ENCODE results near the gene APOL4.

- RRBS, result no CpG with 5 or more reads among the region's 3 CpGs
CAGE:
- cytosol, long polyA plus RNA, result no peak
- long polyA plus RNA, result no peak
- nucleus, long polyA plus RNA, result no peak
These were observed 316.2 kb upstream of the LARGE1 start for GRCh38 chr22:34236540-34236870.

GRCh38 chr22:35314167-35314582, 14.5 kb downstream of the TOM1 start:
- RRBS, result no CpG with 5 or more reads among the region's 8 CpGs
CAGE:
- cytosol, long polyA plus RNA, result no peak
- long polyA plus RNA, result no peak
- nucleus, long polyA plus RNA, result no peak

- RRBS, result no CpG with 5 or more reads among the region's 8 CpGs
CAGE:
- cytosol, long polyA plus RNA, result no peak
- long polyA plus RNA, result no peak
- nucleus, long polyA plus RNA, result no peak
These were observed 32.1 kb upstream of the HMOX1 start for GRCh38 chr22:35348477-35349451.

DNA sequence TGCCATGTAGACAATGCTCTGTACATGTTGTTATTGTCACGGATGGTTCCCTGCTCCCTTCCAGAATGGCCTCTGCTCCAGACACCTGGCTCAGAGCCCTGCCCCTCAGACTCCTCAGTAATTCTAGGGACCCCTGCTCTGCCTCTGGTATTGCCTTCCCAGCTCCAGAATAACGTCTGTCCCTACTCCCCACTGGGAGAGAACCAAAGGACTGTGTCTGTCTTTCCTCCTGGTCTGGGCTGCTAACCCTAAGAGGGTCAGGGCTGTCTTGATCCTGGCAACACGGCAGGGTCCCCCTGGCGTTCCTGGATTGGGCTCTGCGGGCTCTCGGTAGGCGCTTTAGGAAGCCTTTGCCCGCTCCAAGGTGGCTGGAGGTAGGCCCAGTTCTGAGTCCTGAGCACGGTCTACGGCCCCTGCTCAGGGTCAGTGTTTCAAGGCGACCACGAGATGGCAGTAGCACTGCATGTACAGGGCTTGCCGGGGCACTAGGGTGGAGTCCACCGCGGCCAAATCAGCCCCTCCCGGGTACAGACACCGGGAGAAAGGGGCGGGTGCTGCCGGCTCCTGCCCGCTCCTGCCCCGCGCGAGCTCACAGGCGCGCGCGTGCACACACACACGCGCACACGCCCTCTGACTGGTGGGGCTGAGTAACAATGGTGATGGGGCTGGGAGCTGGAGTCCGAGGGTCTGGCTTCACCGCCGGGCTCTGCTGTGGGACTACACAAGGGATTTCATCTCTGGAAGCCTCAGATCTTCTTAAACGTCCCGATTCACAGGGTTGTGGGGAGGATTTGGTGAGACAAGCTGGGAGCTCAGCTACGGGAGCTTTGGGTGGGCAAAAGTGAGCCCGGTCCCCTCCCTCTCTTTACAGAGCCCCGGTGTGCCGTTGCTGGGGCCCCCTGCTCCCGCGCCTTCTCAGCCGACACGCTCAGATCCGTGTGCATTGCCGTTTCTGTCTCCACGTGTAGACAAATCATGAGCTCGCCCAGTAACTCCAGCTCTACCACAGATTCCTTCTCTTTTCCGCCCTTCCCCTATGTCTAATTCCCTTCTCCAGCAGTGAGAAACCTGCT, 30.1 kb upstream of the HMOX1 start:
- RRBS, result 3% methylated on average over 4 of the region's 48 CpGs
CAGE:
- cytosol, long polyA plus RNA, result no peak
- long polyA plus RNA, result no peak
- nucleus, long polyA plus RNA, result no peak

GRCh38 chr22:35375090-35375495, 5.8 kb upstream of the HMOX1 start:
- RRBS, result no CpG with 5 or more reads among the region's 2 CpGs
CAGE:
- cytosol, long polyA plus RNA, result no peak
- long polyA plus RNA, result no peak
- nucleus, long polyA plus RNA, result no peak

- RRBS, result 96% methylated on average over 3 of the region's 22 CpGs
CAGE:
- cytosol, long polyA plus RNA, result no peak
- long polyA plus RNA, result no peak
- nucleus, long polyA plus RNA, result no peak
These were observed 46.3 kb downstream of the MCM5 start for GRCh38 chr22:35445937-35446965.

GRCh38 chr22:35467515-35468134, 67.7 kb downstream of the MCM5 start:
- RRBS, result no CpG with 5 or more reads among the region's 10 CpGs
CAGE:
- cytosol, long polyA plus RNA, result no peak
- long polyA plus RNA, result no peak
- nucleus, long polyA plus RNA, result no peak

- RRBS, result no CpG with 5 or more reads among the region's 6 CpGs
CAGE:
- cytosol, long polyA plus RNA, result no peak
- long polyA plus RNA, result no peak
- nucleus, long polyA plus RNA, result no peak
These were observed 42.5 kb upstream of the RASD2 start for GRCh38 chr22:35498209-35498476.

- RRBS, result no CpG with 5 or more reads among the region's 11 CpGs
CAGE:
- cytosol, long polyA plus RNA, result no peak
- long polyA plus RNA, result no peak
- nucleus, long polyA plus RNA, result no peak
These were observed 29.6 kb downstream of the MB start for GRCh38 chr22:35587298-35588146.

GRCh38 chr22:35630303-35630931, 13.3 kb upstream of the MB start:
- RRBS, result no CpG with 5 or more reads among the region's 9 CpGs
CAGE:
- cytosol, long polyA plus RNA, result no peak
- long polyA plus RNA, result no peak
- nucleus, long polyA plus RNA, result no peak

CAGE:
- cytosol, long polyA plus RNA, result no peak
- long polyA plus RNA, result no peak
- nucleus, long polyA plus RNA, result no peak
These were observed 43.3 kb downstream of the APOL5 start for GRCh38 chr22:35761040-35761367.

- RRBS, result no CpG with 5 or more reads among the region's 7 CpGs
CAGE:
- cytosol, long polyA plus RNA, result no peak
- long polyA plus RNA, result no peak
- nucleus, long polyA plus RNA, result no peak
These were observed 49.2 kb downstream of the APOL5 start for GRCh38 chr22:35766719-35767369.

DNA sequence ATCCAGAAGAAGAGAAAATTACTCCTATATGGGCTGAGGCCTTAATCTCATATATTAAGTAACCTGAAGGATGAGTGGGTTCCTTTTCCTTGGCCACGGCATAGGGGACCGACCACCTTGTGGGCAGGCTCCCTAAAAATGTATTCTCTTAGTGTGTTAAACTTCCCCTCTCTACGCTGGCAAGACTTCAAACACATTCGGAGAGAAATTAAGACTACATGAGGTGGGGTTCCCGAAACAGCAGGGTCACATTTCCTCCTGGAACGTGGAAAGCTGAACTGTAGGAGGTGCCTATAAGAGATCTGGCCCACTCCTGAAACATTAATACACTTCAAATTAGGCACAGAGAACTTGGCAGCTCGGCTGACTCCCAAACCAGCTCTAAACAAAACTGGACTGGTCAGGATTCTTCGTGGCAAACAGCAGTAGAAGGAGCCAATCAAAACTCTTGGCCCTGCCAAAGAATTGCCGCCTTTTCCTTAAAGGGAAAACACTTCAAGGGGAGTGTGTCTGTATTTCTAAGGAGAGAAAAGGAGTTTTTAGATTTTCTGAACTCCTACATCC, 54.8 kb downstream of the RBFOX2 start:
- RRBS, result no CpG with 5 or more reads among the region's 9 CpGs
CAGE:
- cytosol, long polyA plus RNA, result no peak
- long polyA plus RNA, result no peak
- nucleus, long polyA plus RNA, result no peak

DNA sequence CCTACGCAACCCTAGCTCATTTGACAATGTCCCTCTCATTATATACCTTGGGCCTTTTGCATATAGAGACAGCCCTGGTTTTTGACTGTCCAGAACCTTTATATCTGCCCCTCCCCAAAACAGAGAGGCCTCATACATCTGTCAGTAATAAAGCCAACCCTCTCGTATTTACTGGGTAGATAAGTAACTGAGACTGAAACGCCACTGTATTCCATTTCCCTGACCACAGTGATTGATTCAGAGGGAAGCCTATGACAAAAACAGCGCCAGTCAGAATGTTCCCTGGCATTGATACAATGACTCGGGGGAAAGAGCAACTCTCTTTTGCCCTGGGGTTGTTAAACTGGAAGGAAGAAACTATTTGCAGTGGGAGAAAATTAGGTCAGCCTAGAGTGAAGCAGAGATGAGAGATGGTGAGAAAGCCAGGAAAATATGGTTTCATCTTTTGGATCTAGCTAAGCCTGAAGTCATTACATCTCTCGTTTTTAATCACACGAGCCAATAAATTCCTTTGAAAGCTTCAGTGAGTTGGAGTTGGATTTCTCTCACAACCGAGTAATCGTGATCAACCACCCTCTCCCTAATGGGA, 48.6 kb upstream of the RBFOX2 start:
- RRBS, result no CpG with 5 or more reads among the region's 9 CpGs
CAGE:
- cytosol, long polyA plus RNA, result no peak
- long polyA plus RNA, result no peak
- nucleus, long polyA plus RNA, result no peak

GRCh38 chr22:36145386-36146390, 14.9 kb downstream of the APOL3 start:
- RRBS, result no CpG with 5 or more reads among the region's 16 CpGs
CAGE:
- cytosol, long polyA plus RNA, result no peak
- long polyA plus RNA, result no peak
- nucleus, long polyA plus RNA, result no peak

- RRBS, result no CpG with 5 or more reads among the region's 8 CpGs
CAGE:
- cytosol, long polyA plus RNA, result no peak
- long polyA plus RNA, result no peak
- nucleus, long polyA plus RNA, result no peak
These were observed 4.8 kb downstream of the APOL3 start for GRCh38 chr22:36155687-36156157.

GRCh38 chr22:36163357-36163825, 2.8 kb upstream of the APOL3 start:
- RRBS, result no CpG with 5 or more reads among the region's 6 CpGs
CAGE:
- cytosol, long polyA plus RNA, result no peak
- long polyA plus RNA, result no peak
- nucleus, long polyA plus RNA, result no peak

DNA sequence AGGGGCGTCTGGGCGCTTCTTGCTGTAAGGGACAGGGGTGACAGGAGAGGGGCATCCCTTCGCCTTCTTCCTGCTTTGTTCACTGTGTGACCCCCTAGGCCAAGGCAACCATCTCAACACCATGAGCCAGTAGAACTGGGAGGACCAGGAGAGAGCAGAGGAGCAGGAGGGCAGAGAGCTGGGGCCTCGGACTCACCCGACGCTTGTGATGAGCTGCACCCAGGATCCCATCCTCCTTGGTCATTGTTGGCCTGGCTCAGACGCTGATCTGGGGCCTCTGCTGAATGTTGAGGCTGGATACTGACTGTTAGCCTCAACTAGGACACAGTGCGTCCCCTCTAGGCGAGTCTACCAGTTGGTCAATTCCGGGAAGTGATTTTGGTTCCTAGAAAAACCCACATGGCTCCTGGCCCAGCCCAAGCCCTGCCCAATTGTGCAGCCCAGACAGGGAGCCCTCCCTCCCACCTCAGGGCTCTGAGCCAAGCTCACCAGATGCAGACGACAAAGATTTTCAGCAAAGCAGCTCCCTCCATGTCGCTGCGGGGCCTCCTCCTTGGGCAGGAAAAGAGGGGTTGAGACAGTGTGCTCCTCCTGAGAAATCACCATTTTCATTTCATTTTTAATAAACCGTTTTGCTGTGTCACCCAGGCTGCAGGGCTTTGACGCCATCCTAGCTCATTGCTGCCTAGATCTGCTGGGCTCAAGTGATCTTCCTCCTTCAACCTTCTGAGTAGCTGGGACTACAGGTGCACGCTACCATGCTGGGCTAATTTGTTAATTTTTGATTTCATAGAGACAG, at the start of gene APOL4:
TSS of gene APOL4 (minus strand) at position 306 of the 799 bp plus-strand sequence.
- RRBS, result no CpG with 5 or more reads among the region's 16 CpGs
CAGE:
- cytosol, long polyA plus RNA, result no peak
- long polyA plus RNA, result no peak
- nucleus, long polyA plus RNA, result no peak

- RRBS, result no CpG with 5 or more reads among the region's 25 CpGs
CAGE:
- cytosol, long polyA plus RNA, result no peak
- long polyA plus RNA, result no peak
- nucleus, long polyA plus RNA, result no peak
These were observed 6.0 kb downstream of the APOL1 start for GRCh38 chr22:36258397-36259792.

- RRBS, result no CpG with 5 or more reads among the region's 9 CpGs
CAGE:
- cytosol, long polyA plus RNA, result no peak
- long polyA plus RNA, result no peak
- nucleus, long polyA plus RNA, result no peak
These were observed 27.5 kb downstream of the APOL1 start for GRCh38 chr22:36280470-36280880.

Measured in IMR-90 (cell line).